Foreskin fibroblast (primary cell): ENCODE data around the genes TNMD, DRP2, RPL36A, HNRNPH2, TCEAL5, MORF4L2 and TMEM31.

- RRBS = no CpG with 5 or more reads among the region's 2 CpGs
Observed at GRCh38 chrX:100584618-100585210, at the start of gene TNMD. Gene TNMD, plus strand, starts transcription at chrX:100584936.

DNA sequence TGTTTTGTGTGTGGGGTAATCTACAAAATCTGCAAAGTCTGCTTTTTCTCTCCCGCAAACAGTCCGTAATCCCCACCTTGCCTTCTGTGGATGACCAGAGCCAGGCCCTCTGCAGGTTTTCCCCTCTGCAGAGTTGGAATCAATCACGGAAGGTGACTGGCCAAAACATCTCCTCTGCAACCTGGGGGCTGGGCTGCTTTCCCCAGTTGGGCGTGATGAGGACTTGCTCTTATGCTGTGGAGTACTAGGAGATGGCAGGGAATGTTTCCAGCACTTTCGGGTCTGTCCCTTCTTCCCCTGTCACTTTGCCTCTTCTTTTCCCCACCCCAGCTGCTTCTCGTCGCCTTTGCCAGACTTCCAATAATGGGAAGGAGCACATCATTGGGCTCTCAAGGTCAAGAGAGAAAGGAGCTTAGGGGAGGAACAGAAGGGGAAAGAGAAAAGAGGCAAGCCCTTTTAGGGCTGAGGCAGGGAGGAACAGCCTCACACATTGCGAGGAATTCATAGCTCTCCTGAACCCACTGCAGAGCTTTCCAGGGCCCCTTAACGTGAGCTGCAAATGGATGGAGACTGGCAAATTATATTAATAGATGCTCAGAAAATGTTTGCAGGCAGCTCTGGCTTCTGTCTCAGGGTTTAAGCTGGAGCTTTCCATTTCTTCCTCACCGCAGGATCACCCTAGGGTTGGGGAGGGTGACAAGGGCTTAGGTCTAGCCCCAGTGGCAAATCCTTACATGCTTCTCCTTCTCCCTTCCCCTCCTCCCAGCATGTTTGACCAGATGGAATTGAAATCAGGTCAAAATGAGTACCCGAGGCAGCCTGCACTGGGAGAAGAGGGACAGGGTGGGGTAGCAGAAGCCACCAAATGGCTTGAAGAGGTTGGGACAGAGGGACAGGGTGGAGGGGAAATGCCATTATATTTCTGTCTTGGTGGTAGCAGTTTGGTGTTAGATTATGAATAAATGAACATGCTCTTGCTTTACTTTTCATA is 1.4 kb downstream of the TMEM35A start:
- RRBS = no CpG with 5 or more reads among the region's 11 CpGs

- RRBS = no CpG with 5 or more reads among the region's 12 CpGs
Observed at GRCh38 chrX:101219363-101220195, at the start of gene DRP2. Gene DRP2, plus strand, starts transcription at chrX:101219786.

GRCh38 chrX:101390381-101391578 is at the start of gene RPL36A:
Gene RPL36A, plus strand, starts transcription at chrX:101391011.
- RRBS = no CpG with 5 or more reads among the region's 51 CpGs

- RRBS = 4% methylated on average over 4 of the region's 44 CpGs
Observed at GRCh38 chrX:101408076-101409194, at the start of gene HNRNPH2. Gene HNRNPH2, plus strand, starts transcription at chrX:101408222.

DNA sequence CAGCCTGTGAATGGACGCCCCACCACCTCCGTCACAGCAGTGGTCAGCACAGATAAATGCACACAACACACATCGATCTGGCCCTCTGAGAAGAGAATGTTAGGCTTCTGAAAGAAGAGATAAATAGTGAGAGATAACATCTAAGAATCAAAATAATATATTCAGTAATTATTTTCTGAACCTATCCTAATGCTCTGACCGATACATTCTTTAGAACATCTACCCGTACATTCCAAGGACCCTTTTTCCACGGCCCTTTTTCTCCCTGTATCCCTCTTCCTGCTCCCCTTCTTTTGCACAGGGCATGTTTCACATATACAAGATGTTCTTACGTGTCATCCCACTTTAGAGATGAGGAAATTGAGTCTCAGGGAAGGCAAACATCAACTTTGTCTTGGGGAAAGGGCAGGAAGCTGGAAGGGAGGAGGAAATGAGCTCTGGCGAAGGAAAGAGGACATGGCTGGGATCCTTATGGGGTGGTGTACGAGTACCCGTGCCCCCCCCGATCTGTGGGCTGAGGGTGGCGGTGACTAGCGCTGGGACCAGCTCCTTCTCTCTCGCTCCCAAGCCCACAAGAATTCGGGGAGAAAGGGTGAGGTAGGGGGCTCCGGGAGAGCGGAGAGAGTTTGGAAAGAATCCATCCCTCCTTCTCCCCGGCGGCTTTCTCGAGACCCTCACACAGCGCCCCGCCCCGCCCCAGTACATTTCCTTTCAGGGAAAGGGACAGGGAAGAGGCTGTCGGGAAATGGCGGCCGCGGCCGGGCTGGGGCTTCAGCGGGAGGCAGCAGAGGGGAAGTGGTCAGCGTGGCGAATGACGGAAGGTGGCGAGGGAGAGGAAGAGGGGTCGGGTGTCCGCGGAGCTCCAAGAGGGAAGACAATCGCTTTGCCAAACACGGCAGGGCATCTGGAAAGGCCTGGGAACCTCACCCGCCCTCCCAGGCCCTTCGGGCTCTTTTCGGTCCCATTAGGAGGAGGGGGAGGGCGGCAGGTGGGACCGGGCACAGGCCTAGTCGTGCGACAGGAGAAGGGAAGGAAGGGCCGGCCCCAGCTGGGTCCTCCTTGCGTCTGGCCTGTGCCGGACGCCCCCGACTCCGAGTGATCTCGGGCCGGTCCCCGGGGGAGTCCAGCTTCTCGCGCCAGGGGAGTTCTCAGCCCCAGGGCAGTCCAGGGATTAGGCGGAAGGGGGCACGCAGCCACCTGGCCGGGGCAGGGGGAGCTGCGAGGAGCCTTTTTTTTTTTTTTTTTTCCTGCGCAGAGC is 10.0 kb downstream of the HNRNPH2 start:
- RRBS = 2% methylated on average over 16 of the region's 61 CpGs

DNA sequence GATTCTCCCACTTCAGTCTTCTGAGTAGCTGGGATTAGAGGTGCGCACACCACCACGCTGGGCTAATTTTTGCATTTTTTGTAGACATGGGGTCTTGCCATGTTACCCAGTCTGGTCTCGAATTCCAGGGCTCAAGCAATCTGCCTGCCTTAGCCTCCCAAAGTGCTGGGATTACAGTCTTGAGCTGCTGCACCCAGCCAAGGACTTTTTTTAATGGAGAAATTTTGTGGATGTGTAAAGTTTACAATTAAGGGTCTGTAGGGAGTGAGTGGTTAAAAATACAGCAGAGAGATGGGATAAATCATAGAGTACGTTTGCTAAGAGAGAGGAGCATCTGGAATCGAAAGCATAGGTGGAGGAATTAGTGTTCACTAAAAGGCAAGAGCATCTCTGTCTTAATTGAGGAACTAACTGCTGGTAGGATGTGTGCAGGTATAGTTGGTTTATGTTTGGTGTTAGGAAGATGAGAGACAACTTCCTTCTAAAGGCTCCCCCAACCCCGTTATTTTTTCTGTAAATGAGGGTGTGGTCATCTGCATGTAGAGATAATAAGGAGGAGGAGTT is 18.0 kb downstream of the HNRNPH2 start:
- RRBS = no CpG with 5 or more reads among the region's 6 CpGs

DNA sequence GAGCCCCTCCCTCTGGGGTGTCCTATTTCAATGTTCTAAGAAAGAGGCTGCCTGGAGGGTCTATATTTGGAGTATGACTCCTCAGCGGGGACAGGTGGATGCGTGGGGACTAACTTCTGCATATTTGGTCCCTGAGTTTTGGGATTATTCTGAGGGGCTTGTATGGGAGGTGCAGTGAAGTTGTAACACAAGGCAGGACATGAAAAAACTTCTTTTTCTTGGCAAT is 1.5 kb upstream of the ARMCX4 start:
- RRBS = no CpG with 5 or more reads among the region's 2 CpGs

DNA sequence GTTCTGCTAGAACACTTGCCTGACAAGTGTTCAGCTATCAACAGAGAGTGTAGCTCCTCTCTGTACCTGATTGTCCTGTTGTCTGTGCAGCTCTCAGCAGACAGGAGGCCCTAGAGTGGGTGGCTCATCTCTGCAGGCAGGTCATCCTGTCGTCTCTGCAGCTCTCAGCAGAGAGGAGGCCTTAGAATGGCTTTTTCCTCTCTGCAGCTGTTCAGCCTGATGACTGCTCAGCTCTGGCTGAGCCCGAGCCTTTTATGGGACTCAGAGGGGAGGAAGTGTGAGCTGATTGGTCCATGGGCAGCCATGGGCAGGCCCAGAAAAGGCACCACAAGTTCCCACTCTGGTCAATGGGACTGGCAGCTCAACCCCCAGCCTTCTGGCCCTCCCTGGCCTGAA is 92.2 kb downstream of the NXF2 start:
- RRBS = no CpG with 5 or more reads among the region's 2 CpGs

- RRBS = 2% methylated on average over 7 of the region's 28 CpGs
Observed at GRCh38 chrX:102651649-102651954, 319 bp downstream of the GPRASP1 start.

DNA sequence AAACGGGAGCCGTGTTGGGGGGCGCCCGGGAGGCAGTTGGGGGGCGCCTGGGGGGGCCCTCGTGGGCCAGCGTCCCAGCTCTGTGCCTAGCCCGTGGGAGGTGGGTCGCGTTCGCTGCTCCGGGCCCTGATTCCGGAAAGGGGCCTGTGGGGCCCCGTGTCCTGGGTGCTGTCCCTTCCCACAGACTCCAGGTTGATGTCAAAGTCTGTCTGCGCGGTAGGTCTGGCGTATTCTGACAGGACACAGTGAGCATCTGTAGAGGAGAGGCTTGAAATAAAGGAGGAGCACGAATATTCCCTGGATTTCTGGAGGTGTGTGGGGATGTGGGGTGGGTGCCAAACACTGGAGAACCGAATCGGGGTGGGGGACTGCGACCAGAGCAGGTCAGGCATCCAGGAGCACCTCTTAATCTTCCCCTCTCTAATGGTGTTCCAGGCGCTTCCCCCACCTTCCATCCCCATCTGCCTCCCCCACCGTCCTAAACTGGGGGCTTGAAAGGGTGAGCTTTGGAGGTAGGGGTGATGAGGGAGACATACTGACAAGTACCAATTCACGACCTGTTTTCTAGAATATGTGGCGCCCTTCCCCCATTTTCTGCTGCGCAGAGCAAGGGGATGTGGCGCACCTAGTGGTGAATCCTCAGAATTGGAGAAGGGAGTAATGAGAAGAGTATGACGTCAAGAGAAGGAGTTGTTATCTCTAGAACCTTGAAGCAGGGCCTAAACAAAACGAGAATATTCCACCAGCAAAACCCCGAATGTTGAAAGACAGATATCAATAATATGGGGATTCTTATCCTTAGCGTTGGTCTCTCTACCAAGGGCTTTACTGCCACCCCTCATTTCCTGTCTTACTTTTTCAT is 903 bp downstream of the GPRASP1 start:
- RRBS = 1% methylated on average over 8 of the region's 31 CpGs

DNA sequence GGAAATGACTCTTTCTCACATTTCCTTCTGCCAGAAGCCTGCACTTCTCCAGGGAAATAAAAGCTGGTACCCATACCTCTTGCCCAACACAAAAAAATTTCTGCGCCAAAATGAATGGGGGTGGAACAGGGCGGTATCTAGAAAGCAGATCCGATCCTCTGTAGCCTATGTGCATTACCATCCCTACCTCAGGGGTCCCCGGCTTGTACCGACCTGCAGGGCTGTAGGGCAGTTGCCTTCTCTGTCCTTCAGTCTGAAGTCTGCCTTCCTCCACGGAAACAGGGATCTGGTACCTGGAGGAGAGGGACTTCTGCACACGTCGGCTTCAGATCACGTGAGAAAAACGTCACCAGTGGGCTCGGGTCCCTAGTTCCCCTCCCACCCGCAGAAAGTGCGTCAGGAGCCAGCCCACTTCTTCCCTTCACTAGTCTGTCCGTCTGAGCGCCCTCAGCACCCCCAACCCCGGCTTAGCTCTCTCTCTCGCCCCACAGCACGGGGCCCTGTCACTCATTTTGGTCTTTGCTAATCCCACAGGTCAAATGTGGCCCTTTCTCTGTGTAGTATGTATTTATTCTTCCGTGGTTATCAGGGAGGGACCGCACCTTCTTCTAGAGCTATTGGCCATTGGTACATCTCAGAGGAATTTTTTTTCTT is at the start of gene TCEAL5:
Gene TCEAL5, minus strand, starts transcription at position 291 of the 654 bp plus-strand sequence.
- RRBS = no CpG with 5 or more reads among the region's 20 CpGs

- RRBS = no CpG with 5 or more reads among the region's 2 CpGs
Observed at GRCh38 chrX:103357545-103358135, 1.3 kb downstream of the TCEAL9 start.

DNA sequence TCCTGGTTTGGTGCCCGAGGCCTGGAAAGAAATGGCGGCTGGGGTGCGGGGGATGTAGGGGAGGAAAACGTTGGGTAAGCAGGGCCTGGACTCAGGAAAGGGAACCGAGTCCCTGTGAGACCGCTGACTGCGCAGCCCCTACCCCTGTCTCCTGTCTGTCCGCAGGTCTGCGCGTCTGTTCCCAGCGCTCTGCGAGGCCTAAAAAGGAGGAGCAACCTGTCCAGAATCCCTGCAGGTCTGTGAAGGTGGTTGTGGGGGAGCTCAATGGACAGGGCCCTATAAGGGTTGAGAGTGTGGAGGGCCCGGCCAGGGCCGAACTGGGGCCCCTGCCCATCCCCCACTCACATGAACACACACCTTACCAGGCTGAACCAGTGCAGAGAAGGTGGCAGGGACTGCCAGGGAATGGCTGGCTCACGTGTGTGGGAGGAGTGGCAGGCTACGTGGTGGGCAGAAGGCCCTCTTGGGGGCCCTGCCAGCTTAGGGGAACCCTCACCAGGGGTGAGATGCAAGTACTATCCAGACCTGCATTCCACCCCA is 746 bp downstream of the TCEAL3 start:
- RRBS = no CpG with 5 or more reads among the region's 16 CpGs

GRCh38 chrX:103686298-103687128 is at the start of gene MORF4L2:
Gene MORF4L2, minus strand, starts transcription at chrX:103686699.
- RRBS = no CpG with 5 or more reads among the region's 36 CpGs

- RRBS = no CpG with 5 or more reads among the region's 1 CpG
Observed at GRCh38 chrX:103710816-103711125, at the start of gene TMEM31. Gene TMEM31, plus strand, starts transcription at chrX:103710909.

- RRBS = 2% methylated on average over 17 of the region's 75 CpGs
Observed at GRCh38 chrX:103918427-103919371, 43.7 kb upstream of the TMSB15B start.

DNA sequence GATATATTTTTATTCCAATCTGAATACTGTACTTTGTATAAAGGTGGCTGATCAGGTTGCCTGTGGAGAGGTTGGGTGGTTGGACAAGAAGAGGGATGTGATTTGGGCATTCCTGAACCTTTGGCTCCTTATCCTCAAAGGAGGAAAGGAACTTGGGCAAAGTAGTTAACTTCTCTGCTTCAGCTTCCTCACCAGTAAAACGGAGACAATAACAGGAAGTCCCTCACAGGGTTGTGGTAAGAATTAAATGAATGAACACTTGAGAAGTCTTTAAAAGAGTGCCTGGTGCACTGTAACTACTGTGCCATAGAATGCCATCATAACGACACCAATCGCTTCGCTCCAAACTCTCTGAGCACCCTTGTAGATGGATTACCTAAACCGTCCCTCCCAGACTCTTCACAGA is 10.5 kb downstream of the ZCCHC18 start:
- RRBS = no CpG with 5 or more reads among the region's 5 CpGs

GRCh38 chrX:104753638-104753915 is 187.6 kb downstream of the IL1RAPL2 start:
- RRBS = no CpG with 5 or more reads among the region's 1 CpG

GRCh38 chrX:104910082-104910614 is 310.3 kb downstream of the TEX13A start:
- RRBS = no CpG with 5 or more reads among the region's 18 CpGs